Pericardium fibroblast (primary cell): ENCODE measurements around a stretch of chr1.

DNA sequence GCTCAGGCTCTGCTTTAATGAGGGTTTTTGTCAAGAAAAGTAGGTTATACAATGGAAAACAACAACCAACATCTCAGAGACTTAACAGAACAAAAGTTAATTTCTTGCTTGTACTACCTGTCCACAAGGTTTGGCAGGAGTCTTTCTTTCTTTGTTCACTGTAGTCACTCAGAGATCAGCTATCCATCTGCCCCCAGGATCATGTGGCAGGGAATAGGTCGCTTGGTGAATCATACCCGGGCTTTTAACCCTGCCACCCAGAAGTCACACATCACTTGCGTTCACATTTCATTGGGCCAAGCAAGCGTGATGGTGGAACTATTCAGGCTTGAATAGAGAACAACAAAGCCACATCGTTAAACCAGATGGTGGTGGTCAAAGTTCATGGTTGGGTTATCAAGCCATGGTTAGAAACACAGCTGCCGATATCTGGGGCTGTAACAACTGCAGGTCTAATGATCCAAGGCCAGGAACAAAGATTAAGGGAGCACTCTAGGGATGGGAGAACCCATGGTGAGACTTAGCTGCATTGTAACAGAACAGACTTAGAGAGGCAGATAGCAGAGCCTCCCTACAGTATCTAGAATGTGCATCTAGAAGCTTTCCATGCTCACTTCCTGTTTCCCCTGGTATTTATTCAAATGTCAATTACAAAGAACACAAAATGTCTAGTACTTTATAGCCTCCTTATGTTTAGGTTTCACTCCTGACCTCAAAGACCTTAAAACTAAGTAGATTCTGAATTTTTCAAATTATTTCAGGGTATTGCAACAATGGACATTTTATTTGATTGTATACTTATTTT is 40.0 kb upstream of the PTPRC start:
- RAMPAGE, long total RNA, result no peak

- RAMPAGE, long total RNA, result no peak
Measured at GRCh38 chr1:198749234-198749659, 110.4 kb downstream of the PTPRC start.

DNA sequence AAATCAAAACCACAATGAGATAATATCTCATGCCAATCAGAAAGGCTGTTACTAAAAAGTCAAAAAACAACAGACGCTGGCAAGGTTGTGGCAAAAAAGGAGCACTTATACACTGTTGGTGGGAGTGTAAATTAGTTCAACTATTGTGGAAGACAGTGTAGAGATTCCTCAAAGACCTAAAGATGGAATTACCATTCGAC is 123.1 kb downstream of the PTPRC start:
- RAMPAGE, long total RNA, result no peak

DNA sequence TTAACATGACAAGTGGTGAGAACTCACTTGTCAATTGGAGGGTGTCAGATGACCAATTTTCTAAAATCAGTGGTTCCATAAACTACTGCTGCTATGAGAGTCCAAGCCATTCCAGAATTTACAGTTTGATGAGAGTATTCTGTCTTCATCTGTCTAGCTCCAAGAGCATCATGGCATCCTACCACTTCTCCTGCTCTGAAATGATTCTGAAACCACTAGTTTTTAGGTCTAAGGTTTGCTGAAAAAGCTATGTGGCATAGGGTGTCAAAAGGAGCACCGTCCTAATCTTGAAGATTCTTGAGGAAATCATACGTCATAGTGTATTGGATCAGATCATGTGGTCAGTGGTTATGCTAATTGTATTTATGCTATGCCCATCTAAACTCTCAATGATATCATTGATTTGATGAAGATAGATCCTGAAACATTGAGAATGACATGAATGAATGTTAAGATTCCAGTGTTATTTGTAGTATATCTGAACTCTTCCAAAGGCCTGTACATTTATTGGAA is 281.3 kb downstream of the PTPRC start:
- RAMPAGE, long total RNA, result no peak

DNA sequence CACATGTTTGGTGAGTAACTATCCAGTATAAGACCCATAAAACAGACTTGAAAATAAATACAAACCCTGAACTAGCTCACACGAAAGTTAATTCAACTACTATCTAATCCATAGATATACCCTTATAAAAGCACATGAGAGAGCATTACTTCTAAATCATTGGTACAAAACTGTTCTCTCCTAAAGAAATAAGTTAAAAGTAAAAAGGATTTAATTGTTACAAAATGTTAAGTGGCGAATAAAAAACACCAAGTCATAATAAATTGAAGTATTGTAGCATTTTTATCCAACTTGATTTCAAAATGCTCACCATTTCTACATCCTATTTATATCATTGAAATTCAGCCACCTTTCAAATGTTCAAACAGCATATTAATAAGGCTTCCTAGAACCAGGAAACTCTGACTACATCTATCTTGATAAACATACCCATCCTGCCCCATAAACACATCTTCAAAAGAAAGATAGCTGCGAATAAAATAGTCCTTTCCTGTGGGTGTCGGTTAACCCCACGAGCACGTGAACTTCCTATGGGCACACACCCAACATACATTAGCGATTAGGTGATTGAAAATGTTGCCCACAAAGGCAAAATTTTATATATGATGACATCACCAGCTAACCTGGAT is 295.8 kb downstream of the PTPRC start:
- RAMPAGE, long total RNA, result no peak

DNA sequence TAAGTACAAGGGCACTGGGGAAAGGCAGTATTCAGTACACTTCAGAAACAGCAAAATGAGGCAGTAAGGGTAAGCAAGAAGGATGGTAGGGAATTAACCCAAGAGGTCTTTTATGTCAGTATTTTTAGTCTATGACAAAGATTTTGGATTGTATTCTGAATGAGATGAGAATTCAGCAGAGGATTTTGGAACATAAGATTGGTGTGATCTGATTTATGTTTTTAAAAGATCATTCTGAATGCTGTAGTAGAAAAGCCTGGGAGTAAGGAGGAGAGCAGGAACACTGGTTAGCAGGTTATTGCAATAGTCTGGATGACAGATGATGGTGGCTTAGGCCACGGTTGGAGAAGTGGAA is 570.9 kb upstream of the NR5A2 start:
- RAMPAGE, long total RNA, result no peak

- RAMPAGE, long total RNA, result no peak
Measured at GRCh38 chr1:199794001-199794704, 233.4 kb upstream of the NR5A2 start.

DNA sequence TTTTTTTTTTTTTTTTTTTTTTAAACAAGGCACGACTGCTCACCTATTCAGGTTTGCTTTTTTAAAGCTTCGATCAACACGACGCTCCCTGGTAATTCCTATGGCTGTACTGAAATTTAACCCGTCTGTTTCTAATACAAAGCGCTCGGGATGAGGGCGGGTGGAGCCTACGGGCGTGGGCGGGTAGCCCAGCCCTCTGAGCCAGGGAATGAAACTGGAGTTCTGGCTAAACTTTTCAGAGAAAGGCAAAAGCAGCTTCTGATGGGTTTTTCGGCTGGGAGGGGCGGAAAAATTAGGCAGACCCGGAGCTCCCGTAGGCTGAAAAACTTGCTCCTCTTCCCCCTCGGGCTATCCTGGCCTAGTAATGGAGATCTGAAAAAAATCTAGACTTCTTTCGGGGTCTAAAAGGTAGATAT is 7.3 kb downstream of the NR5A2 start:
- RAMPAGE, long total RNA, result no peak

DNA sequence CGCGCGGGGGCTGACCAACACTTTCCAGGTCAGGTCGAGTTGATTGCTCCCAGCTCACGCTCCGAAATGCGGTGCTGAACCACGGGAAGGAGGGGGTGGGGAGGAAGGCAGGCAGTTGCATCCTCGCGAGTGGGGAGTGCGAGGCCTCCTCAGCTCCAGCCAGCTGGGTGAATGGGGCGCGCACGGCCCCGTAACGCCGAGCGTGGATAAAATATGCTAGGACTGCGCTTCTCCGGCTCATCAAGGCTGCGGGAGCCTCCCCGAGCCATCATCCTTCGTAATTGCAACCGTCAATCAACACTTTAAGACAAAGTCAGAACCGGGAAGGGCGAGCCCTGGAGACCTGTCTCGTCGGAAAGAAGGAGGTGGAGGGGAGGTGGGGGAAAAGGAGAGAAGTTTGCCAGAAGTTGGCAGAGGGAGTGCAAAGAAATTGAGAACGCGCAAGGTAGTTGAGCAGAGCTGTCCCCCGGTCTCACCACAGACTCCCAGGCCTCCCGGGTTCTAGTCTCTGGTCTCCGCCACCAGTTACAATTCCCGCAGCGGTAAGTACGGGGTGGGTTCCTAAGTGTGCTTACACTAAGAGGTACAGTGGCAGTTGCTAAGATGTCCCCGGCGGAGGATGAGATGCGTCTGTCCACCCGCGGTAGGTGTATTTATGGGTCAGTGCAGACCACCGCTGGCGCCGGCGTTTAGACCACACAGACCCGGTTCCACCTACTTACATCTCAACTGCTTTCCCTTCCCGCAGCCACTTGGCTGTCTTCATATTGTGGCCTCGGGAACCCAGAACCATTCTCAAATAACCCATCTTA is 8.1 kb downstream of the NR5A2 start:
- RAMPAGE, long total RNA, result no peak

DNA sequence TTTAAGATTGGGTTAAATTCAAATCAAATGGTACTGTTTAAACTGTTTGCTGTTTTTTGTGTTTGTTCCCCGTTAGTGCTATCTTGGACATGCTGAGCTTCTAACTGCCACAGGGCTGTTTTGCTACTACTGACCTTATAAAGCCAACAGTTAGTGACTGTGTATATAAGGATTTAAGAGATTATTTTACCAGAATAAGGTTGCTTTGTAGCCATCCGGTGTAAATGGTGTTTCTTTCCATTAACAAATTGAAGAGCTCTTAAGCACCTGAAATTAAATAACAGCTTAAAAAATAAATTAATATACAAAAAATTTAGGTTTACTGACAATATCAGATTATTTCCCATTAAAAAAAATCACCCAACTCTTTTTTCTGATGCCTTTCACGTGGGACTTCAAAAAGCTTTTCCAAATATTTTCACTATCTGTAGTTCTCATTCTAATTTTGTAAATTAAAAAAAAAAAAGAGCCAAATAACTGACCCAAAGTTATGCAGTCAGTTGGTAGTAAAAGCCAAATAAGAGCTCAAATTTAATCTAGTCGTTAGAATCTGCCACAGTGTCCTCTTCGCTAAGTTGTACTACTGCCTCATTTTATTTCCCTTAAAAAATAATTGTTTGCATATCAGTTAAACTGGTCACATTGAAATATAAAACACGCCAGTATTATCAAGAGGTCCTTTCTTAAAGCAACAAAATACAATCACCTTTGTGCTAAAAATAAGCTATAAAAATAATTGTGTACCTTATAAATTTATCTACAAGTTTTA is 36.7 kb downstream of the ZNF281 start:
- RAMPAGE, long total RNA, result no peak

DNA sequence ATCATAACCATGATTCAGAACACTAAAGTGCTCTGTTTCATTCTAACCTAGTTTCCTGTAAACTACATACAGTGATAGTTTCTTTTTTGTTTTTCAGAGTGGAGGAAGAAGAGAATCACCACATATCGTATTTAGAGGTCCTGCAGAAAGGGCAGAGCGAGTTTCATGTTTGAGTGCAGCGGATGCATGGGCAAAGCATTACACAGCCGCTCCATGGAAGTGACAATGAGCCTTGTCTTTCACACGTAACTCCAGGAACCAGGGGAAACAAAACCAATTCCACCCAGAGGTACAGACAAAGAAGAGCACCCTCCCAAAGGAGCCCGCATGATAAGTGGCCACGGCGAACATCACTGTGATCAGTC is 64.0 kb upstream of the ZNF281 start:
- RAMPAGE, long total RNA, result no peak

DNA sequence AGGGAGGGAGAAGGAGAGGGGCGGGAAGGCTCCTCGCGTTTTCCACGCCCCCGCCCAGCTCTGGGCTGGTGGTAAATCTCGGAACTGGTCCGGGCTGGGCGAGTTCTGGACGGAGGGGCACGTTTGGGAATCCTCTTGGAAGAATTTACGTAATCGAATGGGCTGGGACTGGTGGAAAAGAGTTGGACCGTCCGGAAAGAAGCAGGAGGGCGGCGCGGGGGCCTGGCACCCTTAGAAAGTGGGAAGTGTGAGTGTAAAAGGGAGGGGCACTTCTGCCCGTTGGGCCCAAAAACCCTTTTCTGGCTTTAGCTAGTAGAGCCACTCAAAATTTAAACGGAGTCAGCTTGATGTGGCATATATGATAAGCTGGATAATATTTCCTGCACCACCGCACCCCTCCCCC is 334 bp upstream of the DDX59 start:
- RAMPAGE, long total RNA, result no peak

DNA sequence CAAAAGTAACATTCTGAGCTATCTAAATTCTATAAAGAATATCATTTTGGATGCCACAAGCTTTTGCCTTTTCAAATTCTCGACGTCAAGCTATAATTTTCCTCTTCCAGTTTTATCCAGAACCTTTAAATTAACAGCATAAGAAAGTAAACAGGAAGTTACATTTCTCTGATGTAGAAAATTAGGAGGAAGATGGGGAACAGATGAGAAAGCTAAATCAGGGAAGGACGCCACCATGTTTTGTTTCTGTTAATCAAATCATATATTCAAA is 8.9 kb upstream of the CAMSAP2 start:
- RAMPAGE, long total RNA, result no peak

DNA sequence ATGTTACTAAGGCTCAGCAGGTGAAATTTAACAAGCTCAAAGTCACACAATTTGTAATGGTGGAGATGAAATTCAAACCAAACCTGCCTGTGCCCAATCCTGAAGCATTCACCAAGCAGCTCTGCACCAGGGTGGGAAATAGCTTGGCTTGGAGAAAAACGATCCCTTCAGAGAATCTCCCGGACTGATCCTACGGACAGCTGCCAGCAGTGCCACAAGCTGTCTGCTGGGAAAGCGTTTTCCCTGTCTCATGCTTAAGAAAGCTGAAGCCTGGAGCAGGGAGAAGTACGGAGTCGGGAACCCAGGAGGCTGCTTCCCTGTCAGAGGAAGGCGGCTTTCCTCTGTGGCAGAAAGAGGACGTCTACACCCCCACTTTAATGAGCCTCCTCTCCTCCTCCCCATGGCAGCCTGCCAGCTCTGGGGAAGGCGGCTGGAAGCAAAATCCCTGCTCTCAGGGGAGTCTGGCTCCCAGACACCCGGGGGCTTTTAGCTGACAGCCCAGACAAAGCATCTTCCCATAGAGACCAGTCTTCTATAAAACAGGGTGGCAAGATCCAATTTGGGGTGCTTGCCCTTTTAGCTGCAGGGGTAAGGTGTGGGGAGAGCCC is 7.3 kb downstream of the KIF21B start:
- RAMPAGE, long total RNA, result no peak

- RAMPAGE, long total RNA, result no peak
Measured at GRCh38 chr1:201100062-201100578, 12.1 kb downstream of the CACNA1S start.

DNA sequence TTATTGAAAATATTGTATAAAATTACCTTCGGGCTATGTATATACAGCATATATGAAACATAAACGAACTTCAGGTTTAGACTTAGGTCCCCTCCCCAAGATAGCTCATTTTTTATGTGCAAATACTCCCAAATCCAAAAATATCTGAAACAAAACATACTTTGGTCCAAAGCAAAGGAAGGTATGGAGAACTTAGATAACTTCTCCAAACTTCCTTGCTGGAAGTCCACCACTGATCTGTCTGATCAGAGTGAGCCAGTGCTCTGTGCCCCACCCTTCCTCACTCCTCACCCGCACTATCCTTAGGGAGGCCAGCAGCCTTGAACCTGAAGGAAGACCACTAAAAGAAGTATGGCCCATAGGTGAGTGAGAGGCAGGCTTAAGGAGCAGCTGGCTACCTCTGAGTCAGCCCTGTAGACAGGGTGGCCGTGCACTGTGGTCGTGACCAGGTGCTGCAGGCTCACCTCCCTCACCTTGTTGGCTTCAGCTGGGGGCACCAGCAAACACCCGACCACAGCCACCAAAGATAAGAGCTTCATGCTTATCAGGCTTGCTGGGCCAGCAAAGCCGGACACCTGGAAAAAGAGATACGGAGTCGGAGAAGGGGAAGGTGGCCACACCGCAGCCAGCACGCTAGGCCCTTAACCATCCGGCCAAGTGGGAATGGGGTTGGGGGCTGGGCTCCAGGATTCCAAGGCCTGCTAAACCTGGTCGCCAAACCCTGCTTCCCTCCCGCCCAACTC is 718 bp downstream of the TMEM9 start:
- RAMPAGE, long total RNA, result no peak

GRCh38 chr1:201301727-201302388 is 18.6 kb downstream of the PKP1 start:
- RAMPAGE, long total RNA, result no peak

GRCh38 chr1:201382430-201382846 is 5.0 kb upstream of the TNNT2 start:
- RAMPAGE, long total RNA, result no peak

DNA sequence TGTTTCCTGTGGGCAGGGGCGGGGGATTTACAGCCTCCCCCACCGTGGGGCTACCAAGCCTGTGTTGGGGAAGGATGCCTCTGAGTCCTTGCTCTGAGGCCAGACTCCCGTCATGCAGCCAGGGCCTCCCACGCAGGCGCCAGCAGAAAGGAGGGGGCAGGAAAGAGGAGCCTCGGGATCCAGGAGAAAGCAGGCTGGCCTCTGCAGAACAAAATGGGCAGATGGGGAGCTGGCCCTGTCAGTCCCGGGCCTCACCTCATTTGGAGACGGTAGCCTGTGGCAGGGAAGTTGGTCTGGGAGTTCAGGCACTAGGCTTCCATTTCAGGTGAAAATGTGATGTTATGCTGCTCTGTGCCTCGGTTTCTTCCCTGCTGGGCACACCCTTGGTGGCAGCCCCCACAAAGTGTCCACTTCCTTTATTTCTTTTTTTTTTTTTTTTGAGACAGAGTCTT is 17.9 kb downstream of the PHLDA3 start:
- RAMPAGE, long total RNA, result no peak

GRCh38 chr1:201531337-201531536 is 7.7 kb upstream of the NAV1 start:
- RAMPAGE, long total RNA, result no peak